Bronchial epithelial cell (primary cell): ENCODE measurements around a stretch of chr4.

GRCh38 chr4:77710937-77711674 is 105.5 kb downstream of the CXCL13 start:
- RRBS, 2 experiments = no CpG with 5 or more reads among the region's 6 CpGs

GRCh38 chr4:78181730-78182409 is 124.7 kb downstream of the FRAS1 start:
- RRBS, 2 experiments = no CpG with 5 or more reads among the region's 37 CpGs

DNA sequence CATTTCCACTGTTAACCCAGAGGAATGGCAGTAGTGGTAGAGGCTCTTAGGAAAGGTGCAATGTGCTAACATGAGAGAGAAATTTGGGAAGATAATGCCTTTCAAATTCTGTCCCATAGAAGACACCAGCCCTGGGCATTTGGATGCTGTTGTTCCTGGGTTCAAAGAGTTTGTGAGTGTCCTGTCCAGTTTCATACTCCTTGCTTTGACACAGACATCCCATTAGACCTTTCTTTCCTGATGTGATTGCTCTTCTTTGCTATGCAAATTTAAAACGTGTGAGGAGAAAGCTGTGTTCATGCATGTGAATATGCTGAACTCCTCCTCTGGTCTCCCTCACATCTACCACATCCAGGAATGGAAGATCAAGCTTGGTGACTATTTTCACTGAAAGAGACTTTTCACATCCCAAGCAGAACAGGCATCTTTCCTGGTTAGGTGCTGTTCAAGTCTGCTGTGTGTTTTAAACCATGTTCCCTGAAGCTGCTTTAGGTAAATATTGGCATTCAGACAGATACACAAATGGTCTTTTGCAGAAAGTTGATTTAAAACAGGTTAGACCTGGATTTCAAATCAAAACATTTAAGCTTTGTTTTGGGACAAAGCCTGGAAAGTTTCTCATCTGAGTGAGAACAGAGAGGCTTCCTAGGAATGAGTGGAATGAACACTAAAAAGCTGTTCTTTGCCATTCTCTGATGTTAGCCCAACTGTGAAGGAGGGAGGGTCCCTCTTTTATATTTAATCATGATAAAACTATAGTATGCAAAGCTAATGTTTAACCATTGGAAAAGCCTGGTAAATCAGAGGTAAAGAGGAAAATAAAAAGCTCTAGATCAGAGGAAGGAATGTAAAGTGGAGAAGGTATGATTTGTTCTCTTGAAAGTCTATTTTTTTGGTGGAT is 10.0 kb downstream of the ANXA3 start:
- RRBS, 2 experiments = no CpG with 5 or more reads among the region's 1 CpG

DNA sequence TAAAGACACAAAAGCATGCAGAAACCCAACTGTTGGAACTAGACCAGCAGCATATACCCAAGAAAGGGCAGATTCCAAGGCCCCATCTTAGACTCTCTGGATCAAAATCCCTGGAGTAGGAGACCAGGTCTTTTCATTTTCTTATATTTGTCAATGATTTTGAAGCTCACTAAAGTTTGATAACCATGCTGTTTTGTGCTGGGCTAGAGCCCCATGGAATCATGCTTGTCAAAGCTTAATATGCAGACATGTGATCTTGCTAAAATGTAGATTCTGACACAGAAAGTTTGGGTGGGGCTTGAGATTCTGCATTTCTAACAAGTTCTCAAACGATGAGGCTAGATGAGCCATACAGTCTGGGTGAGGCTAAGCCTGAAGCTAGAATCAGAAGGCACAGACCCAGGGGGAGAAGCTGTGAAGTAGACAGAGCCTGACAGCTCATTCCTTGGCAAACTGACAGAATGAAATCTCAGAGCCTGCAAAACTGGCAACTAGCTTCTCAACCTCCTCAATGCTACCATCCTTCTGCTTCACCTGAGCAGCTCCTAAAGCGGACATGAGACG is 71.3 kb upstream of the BMP2K start:
- RRBS, 2 experiments = no CpG with 5 or more reads among the region's 3 CpGs

DNA sequence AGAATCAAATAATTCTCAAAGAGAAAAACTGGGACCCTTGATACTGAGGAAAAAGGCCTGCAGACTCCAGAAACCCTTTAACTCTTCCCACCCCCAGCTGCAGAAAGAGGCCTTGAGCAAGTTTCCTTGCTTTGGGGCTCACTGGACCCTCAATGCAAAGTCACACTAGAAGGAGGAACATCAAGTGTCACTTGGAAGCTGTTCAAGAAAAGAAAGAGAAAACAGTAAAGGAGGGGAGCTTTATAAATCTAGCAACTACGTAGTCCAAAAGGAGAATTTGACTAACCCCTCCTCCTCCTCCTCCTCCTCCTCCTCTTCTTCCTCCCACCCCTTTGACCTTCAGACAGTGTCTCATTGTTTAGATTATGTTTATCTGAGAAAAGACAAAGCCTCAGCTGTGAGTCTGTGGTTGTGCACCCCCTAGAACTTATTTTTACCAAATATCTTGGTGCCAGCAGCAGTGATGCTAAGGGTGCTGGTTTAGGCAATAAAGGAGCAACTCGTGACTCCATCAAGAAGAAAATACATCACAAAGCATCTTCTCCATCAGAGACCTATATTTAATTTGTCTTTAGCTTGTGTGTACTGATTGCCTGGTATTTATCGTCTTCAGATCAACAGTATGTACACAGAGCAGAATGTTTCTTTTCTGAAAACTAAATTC is 68.9 kb upstream of the BMP2K start:
- RRBS, 2 experiments = no CpG with 5 or more reads among the region's 3 CpGs

DNA sequence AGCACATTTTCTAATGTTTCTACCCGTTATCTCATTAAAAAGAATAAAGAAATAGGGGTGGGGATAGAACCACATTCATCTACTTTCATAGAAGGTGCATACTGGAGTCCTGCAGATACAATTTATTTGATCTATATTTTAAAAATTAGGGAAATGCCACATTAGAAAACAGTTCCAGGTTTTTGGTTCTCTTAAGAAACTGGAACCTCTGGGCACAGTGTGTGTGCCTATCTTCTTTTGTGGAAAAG is 1.4 kb upstream of the BMP2K start:
- RRBS, 2 experiments = no CpG with 5 or more reads among the region's 1 CpG

DNA sequence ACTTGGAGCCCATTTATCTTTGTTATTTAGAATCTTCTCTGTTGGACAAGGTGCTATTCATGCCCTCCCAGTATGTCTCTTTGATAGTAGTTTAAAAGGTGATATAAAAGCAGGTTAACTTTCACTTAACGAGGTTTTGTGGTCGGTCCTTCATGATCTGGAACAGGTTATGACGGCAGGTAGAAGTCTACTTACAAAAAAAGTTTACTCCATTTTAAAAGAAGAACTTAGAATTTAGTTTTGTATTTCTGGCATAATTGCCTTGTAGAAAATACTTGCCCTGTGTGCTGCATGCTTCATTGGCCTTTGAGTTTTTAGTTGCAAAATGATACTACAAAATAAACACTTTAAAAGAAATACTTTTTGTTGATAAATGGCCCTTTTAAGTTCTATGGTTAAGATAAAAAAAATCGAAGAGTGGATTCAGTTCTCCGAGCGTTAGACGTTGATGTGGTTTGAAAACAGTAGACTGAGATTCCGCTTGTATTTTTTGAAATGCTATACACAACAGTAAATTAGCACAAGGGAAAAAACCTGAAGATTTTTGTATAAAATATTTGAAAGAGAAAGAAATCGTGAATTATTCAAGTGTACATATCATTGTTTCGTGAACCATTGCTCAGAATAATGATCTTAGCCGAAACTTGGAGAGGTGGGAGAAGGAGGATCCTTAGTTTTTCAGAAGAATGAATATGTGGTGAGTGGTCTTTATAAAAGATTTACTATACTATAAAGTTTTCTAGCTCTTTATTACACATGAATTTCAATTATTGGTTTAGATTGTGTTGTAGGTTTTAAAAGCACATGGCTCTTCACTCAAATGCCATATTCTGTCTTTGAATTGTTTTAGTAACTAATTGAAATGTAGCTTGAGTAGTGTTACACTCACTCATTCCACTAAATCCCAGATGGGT is 1.4 kb downstream of the BMP2K start:
- RRBS, 2 experiments = no CpG with 5 or more reads among the region's 11 CpGs

DNA sequence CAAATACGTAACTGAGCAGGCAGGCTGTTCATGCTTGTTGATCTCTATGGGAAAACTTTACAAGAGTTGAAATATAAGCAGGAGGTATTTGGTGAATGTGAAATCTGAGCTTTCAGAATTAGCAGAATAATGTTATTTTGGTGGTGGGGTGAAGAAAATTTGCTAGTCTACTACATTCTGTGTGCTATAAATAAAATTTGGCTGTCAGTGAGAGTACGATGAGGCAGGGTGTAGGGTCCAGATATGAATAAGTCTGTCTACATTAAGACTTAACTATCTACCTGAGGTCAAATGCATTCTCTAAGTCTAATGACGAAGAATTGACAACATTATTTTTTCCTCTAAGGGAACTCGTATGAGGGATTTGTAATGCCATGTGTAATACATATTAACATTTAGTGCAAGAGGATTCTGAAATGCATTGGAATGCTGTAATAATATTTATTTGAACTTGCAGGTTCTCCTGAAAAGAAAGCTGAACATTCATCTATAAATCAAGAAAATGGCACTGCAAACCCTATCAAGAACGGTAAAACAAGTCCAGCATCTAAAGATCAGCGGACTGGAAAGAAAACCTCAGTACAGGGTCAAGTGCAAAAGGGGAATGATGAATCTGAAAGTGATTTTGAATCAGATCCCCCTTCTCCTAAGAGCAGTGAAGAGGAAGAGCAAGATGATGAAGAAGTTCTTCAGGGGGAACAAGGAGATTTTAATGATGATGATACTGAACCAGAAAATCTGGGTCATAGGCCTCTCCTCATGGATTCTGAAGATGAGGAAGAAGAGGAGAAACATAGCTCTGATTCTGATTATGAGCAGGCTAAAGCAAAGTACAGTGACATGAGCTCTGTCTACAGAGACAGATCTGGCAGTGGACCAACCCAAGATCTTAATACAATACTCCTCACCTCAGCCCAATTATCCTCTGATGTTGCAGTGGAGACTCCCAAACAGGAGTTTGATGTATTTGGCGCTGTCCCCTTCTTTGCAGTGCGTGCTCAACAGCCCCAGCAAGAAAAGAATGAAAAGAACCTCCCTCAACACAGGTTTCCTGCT is 28.8 kb downstream of the PAQR3 start:
- RRBS, 2 experiments = no CpG with 5 or more reads among the region's 8 CpGs

DNA sequence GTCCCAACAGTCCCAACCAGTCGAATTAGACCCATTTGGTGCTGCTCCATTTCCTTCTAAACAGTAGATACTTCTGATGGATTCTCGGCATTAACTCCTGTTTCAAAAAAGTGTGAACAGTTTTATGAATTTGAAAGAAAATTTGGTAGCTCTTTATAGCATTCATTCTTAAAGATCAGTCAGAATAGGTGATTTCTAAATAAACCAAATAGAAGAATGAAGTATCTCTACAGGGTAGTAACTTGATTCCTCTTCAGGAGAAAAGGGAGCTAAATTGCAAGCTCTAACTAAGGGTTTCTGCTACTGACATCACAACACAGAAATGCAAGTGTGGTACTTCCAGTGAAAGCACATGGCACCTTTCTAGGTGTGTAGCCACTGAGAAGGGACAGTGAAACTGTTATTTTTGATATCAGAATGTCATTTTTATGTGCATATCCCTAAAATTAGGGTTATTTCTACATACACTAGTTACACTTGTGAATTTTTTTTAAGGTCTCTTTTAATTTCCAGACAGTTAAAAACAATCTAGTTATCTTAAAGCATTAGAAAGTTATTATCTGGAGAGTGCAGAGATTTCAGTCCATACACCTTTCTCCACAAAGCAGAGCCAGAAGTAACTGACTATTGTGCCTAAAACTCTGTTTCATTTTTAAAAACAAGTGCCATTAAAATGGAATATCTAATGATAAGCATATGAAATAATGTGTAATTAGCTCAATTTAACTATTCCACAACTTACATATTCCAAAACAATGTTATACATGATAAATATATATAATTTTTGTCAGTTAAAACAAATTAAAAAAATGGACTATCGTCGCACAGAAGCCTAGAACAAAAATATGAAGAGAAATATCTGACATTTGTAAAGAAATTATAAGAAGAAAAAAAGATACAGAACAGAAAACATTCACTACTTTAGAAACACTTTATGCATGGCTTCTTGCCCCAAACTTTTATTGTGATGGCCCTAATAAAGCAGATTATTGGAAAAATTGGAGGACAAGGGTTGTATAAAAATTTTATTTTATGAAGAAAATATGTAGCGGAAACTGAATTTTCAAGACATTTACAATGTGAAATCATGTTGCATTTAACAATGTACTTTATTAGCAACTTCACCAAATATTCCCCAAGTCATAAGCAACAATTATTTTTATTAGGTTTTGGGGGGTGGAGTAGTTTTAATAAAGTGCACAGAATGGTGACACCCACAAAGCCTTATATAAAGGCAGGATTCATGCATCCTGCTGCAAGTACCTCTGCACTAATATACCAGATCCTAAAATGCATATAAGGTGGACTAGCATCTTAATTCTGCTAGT is 26.8 kb downstream of the PAQR3 start:
- RRBS, 2 experiments = no CpG with 5 or more reads among the region's 5 CpGs

GRCh38 chr4:78913830-78914199 is 25.4 kb downstream of the PAQR3 start:
- RRBS, 2 experiments = no CpG with 5 or more reads among the region's 1 CpG

DNA sequence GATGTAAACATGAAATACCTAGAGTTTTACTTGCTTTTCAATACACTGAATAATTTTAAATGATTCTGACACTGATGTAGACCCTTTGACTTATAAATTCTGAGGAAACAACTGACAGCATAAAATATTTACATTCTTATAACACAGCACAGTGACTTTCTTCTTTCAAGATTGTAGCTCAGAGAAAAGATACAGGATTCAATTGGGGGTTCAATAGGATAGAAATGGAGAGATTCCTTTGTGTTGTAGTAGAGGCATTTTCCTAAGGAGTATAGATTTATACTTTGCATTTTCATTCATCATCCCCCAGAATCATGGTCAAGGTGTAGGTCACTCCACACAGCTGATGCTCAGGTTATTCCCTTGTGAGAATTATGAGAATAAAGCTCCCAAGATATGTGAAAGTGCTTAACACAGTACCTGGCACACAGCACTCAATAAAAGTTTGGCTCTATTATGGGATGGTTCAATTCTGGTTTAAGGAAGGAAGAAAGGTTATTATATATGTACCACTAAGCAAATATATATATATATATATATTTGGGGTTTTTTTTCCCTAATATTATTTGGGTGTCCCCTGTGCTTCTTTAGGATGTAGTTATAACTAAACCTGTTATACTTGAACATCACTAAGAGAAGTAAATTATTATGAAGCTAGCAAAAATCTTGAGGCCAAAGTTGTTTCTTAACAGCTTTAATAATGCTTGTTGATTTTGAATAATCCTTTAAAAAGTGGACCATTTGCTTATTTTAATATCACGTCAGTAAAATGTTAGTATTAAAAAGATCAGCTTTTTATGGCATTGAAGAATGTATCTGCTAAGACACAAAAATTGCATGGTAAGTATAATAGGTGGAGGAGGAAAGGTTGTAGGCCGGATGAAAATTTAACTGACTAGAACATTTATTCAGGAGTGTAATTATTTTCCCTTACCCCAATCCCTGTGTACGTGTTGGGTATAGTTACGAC is 24.8 kb downstream of the PAQR3 start:
- RRBS, 2 experiments = 98% methylated on average over 3 of the region's 4 CpGs

DNA sequence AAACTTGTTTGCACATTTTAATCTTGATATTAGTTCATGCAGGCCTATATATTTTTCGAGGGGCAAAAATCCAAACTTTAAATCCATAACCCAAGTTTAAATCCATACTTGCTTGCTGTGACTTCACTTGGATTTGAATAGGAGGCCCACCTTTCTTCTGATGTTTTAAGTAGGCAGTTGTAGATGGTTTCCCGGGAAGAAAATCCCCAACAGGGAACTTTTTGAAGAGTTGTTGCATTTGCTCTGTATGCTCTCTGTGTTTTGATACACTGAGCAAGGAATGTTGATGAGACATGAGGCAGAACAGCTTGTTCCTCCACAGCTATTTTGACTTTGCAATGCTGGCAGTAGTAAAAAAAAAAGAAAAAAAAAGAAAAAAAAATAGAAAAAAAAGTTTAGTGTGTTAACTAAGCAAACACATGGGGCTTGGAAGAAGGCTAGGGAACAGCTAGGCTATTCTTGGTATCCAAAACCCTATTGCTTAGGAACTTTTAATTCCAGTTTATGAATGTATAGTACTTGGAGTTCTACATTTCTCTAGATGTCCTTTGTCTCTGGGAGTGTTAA is 23.3 kb upstream of the PAQR3 start:
- RRBS, 2 experiments = no CpG with 5 or more reads among the region's 2 CpGs

DNA sequence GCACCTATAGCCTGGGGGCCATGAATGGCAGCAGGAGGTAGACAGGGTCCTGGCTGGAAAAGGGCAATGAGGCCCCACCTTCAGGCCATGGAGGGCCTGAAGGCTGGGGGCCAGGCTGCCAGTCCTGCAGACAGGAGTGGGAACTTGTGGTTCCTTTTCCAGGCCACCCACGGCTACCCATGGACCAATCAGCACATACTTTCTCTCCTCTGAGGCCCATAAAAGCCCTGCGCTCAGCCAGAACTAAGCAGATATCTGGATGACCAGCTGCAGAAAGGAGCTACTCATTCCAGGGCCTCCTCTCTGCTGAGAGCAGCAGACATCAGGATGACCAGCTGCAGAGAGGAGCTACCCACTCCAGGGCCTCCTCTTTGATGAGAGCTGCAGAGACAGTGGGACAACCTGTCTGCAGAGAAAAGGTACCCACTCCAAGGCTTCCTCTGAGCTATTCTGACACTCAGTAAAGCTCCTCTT is 67.2 kb downstream of the NAA11 start:
- RRBS, 2 experiments = no CpG with 5 or more reads among the region's 2 CpGs

GRCh38 chr4:79584473-79584951 is 176.5 kb upstream of the GK2 start:
- RRBS, 2 experiments = no CpG with 5 or more reads among the region's 3 CpGs

- RRBS, 2 experiments = no CpG with 5 or more reads among the region's 4 CpGs
Measured at GRCh38 chr4:79827178-79827616, 245.8 kb downstream of the ANTXR2 start.

- RRBS, 2 experiments = no CpG with 5 or more reads among the region's 9 CpGs
Measured at GRCh38 chr4:80067116-80068168, 5.6 kb downstream of the ANTXR2 start.

- RRBS, 2 experiments = no CpG with 5 or more reads among the region's 2 CpGs
Measured at GRCh38 chr4:80124669-80125795, 52.0 kb upstream of the ANTXR2 start.

- RRBS, 2 experiments = no CpG with 5 or more reads among the region's 3 CpGs
Measured at GRCh38 chr4:80500525-80500973, 165.0 kb downstream of the CFAP299 start.